Foreskin keratinocyte (primary cell): ENCODE measurements around a stretch of chr5.

DNA sequence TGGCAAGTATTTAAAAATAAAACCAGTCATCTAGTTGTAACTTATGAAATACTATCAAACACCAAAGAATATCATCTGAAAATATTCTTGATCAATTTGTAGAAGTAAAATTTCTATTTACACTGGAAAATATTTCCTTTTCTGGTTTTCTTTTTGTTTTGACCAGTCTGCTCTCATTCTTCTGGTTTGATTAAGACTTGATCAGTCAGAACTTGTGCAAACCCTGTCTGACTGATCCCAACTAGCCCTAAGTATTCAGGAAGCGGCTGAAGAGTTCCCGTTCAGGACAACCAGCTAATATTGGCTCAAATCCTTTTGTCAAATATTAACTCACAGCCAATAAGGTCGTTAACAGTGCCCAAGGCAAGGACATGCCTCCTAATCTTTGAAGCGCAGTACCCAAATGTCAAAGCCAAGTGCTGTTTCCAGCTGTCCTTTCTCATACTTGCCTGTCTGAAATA lies 266.2 kb upstream of the ZNF608 start:
- RAMPAGE, total RNA, result no peak

DNA sequence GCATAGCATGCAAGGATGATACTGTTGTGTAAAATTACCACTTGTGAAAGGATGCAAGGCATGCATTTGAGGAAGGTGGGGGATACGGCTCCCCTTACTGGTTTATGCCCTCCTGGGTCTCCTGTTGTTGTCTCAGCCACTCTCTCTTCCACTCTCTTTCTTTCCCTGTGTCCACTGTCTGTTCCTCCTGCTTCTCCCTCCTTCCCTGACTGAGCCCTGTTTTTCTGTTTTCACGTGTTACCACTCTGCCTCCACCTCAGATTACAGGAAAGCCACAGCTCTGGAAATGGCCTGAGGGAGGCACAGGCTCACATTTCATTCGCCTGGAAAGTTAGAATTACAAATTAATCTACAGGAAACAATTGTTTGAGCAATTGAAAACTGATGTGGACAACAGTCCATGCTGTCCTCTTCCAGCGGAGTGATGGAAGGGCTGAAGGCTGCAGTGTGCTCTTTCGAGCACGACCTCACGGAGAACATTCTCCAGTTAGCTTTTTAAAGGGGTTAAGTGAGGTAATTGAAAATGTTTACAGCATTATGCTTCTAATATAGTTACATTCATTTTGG lies 444.3 kb upstream of the ZNF608 start:
- RAMPAGE, total RNA, result no peak

DNA sequence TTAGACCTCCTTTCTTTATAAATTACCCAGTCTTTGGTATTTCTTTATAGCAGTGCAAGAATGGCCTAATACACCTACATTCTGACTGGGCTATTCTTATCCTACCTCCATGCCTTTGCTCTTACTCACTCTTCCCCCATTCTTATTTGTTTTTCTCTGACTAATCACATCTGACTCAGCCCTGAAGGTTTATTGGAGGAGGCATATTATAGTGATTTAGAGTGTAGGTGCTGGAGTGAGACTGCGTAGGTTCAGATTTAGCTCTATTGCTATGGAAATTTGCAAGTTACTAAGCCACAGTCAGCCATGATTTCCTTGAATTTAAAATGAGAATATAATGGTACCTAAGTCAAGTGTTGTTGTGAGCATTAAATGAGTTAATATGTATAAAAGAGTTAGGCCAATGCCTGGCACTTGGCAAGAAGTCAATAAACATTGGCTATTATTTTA lies 531.1 kb upstream of the ZNF608 start:
- RAMPAGE, total RNA, result no peak

DNA sequence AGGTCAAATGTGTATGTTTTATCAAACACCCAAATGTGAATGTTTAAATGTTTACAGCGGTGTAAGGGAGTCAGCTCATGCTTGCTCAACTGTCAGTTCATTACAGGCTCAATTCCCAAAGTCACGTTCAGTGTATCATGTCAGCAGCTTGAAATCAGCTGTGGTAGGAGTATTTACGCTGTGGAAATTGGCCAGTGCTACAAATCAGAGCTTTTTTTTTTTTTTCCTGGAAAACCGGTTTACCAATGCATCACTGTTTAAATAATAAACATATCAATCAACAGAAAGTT lies 57.8 kb upstream of the GRAMD2B start:
- RAMPAGE, total RNA, result no peak

DNA sequence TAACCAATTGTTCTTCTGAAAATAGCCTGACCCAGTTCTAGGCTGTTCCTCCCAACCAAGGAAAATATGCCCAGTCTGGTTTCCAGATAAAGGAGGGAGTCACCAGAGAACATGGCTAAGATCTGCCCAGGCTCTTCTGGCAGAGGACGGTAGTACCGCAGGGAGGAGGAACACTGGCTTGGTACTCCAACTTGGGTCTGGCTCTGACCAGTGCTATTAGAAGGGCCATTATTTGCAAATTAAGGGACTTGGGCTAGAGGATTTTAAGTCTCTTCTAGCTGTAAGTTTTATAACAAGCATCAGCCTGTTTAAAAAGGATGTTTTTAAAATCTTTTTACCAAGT lies 63.2 kb downstream of the GRAMD2B start:
- RAMPAGE, total RNA, result no peak

- RAMPAGE, total RNA, result no peak
Observed at GRCh38 chr5:126490132-126490656, 67.0 kb downstream of the GRAMD2B start.

DNA sequence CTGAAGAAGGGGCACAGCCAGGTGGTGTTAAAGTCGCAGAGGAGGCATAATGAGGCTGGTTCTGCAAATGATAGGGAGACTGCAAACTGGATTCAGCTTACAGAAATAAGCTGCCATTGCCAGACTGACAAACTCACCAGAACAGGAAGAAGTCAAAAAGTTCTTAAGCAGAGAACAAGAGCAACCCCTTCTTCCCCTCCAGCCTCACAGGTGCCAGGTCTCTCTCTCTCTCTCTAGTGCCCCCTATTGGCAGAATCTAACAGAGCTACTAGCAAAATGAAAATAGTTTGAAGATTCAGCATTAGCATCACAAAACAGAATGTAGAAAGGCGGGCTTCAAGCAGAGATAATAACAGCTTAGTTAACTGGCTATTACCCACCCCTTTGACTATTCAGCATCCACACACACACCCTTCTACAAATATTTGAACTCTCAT lies 76.7 kb downstream of the GRAMD2B start:
- RAMPAGE, total RNA, result no peak

DNA sequence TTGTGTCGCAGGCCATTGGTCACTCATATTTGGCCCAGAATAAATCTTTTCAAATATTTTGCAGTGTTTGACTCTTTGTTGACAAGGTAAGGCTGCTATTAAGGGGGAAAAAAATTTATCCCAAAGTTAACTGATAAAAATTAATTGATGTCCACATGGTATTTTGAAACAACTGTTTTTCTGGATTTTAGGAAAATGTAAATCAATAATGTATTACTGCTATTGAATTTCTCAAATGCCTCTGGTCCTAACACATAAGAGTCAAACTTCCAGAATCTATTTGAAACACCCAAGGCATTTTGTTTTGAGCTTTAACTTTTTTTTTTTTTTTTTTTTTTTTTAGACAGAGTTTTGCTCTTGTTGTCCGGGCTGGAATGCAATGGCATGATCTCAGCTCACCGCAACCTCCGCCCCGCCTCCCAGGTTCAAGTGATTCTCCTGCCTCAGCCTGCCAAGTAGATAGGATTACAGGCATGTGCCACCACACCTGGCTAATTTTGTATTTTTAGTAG lies 75.9 kb downstream of the ALDH7A1 start:
- RAMPAGE, total RNA, result no peak

- RAMPAGE, total RNA, result no peak
Observed at GRCh38 chr5:126813910-126814336, 37.0 kb downstream of the LMNB1 start.

DNA sequence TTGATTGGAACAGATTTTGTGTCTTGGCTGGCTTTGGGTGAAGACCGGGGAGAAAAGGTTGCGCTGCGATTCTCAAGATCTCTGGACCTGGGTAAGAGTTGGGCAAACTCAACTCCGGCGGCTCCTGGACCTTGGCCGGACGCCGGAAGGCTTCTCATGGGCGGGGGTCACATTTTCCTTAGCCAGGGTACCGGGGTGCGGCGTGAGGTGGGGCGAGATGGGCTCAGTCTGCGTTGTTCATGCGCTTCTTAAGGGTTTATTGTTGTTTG lies 304 bp downstream of the MEGF10 start:
- RAMPAGE, total RNA, result no peak

DNA sequence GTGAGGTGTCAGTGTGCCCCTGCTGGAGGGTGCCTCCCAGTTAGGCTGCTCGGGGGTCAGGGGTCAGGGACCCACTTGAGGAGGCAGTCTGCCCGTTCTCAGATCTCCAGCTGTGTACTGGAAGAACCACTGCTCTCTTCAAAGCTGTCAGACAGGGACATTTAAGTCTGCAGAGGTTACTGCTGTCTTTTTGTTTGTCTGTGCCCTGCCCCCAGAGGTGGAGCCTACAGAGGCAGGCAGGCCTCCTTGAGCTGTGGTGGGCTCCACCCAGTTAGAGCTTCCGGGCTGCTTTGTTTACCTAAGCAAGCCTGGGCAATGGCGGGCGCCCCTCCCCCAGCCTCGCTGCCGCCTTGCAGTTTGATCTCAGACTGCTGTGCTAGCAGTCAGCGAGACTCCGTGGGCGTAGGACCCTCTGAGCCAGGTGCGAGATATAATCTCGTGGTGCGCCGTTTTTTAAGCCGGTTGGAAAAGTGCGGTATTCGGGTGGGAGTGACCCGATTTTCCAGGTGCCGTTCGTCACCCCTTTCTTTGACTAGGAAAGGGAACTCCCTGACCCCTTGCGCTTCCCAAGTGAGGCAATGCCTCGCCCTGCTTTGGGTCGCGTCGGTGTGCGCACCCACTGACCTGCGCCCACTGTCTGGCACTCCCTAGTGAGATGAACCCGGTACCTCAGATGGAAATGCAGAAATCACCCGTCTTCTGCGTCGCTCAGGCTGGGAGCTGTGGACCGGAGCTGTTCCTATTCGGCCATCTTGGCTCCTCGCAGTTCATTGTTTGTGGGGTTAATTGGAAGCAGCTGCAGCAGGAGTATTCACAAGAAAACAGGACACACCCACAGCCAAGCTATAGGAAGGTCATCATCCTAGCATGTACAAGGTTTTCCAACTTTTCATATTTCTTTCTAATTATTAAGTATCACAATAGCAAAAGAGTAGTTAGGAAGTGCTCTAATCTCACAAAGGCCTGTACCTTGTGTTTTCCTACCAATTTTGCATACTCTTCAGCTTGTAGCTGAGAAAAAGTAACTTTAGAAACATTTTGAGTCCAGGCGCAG lies 49.5 kb downstream of the CCDC192 start:
- RAMPAGE, total RNA, result no peak

DNA sequence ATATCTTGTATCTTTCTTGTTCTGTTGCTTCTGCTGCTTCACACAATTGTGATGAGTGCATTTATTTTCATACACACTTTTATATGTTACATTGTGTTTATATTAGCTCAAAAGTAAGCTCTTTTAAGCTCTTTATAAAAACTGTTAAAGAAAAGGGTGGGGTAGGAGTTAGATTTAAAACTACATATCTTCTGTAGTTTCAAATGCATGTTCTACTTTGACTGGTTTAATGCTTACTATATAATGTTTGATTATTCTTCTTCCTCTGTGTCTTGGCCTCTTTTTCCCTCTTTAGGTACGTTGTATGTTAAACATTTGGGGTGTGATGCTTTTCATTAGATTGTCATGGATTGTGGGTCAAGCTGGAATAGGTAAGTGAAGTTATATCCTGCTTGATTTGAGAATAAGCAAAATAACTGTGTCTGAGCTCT lies 30.4 kb downstream of the SLC12A2 start:
- RAMPAGE, total RNA, result no peak

GRCh38 chr5:128115912-128116159 lies 32.3 kb downstream of the SLC12A2 start:
- RAMPAGE, total RNA, result no peak

DNA sequence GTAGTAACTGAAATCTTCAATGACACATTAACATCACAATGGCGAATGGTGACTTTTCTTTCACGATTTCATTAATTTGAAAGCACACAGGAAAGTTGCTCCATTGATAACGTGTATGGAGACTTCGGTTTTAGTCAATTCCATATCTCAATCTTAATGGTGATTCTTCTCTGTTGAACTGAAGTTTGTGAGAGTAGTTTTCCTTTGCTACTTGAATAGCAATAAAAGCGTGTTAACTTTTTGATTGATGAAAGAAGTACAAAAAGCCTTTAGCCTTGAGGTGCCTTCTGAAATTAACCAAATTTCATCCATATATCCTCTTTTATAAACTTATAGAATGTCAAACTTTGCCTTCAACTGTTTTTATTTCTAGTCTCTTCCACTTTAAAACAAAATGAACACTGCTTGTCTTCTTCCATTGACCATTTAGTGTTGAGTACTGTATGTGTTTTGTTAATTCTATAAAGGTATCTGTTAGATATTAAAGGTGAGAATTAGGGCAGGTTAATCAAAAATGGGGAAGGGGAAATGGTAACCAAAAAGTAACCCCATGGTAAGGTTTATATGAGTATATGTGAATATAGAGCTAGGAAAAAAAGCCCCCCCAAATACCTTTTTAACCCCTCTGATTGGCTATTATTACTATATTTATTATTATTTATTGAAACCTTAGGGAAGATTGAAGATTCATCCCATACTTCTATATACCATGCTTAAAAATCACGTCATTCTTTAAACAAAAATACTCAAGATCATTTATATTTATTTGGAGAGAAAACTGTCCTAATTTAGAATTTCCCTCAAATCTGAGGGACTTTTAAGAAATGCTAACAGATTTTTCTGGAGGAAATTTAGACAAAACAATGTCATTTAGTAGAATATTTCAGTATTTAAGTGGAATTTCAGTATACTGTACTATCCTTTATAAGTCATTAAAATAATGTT lies 103.4 kb downstream of the SLC12A2 start:
- RAMPAGE, total RNA, result no peak

- RAMPAGE, total RNA, result no peak
Observed at GRCh38 chr5:128536674-128536970, 1.4 kb downstream of the FBN2 start.

- RAMPAGE, total RNA, result no peak
Observed at GRCh38 chr5:128966115-128966671, 905 bp downstream of the SLC27A6 start.

GRCh38 chr5:129015831-129016205 lies 50.5 kb downstream of the SLC27A6 start:
- RAMPAGE, total RNA, result no peak

DNA sequence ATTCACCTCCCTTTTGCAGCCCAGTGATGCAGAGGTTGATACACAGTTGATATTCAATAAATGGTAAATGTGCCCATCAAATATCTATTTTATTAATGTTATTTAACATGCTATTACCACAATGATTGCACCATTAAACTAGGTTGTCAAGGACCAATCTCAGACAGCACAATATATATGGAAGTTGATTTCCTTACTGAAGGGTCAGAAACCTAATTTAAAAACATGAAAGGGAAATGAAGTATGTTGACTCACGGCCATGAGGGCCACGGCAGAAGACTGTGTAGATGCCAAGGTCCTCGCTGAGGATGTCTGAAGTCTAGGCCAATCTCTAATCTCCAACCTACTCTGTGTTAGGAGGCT lies 1.7 kb upstream of the ISOC1 start:
- RAMPAGE, total RNA, result no peak

DNA sequence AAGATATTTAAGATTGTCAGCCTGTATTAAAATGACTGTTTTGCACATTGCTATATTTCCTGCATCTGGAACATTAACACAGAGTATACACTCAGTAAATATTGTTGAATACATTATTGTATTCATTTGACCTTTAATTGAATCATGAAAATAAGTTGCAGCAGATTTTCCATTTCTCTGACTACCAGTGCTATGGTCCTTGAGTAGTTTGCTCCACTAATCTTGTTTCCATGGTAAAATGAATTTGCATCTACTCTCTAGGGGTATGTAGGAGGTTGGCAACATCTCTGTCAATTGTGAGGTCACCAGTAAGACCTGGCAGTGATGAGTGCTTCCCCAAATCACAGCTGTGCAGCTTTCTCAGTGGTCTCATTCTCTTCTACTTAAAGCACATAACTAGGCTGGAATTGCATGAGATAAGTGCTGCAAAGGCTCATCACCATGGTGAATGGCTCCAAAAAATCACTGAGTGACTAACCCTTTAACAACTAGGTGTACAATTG lies 36.2 kb downstream of the ADAMTS19 start:
- RAMPAGE, total RNA, result no peak

DNA sequence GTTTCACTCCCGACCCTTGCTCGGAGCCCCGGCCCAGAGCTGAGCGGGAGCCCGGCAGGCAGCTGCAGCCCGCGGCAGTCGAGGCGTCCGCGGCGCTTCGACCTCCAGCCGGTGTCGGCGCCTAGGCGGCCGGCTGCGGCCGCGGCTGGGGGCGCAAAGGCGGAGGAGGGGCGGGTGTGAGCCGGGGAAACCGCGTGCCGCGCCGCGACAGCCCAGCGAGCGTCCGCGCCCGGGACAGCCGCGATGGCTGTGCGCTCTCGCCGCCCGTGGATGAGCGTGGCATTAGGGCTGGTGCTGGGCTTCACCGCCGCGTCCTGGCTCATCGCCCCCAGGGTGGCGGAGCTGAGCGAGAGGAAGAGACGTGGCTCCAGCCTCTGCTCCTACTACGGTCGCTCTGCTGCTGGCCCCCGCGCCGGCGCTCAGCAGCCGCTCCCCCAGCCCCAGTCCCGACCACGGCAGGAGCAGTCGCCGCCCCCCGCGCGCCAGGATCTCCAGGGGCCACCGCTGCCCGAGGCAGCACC lies 382 bp downstream of the CHSY3 start:
- RAMPAGE, total RNA, result no peak